Measurements from ENCODE around the gene MBP.

- PRO-cap, 2 experiments, result no peak in any of the 2 experiments
Observed at GRCh38 chr18:76453232-76453541, 41.9 kb downstream of the ZNF516 start.

DNA sequence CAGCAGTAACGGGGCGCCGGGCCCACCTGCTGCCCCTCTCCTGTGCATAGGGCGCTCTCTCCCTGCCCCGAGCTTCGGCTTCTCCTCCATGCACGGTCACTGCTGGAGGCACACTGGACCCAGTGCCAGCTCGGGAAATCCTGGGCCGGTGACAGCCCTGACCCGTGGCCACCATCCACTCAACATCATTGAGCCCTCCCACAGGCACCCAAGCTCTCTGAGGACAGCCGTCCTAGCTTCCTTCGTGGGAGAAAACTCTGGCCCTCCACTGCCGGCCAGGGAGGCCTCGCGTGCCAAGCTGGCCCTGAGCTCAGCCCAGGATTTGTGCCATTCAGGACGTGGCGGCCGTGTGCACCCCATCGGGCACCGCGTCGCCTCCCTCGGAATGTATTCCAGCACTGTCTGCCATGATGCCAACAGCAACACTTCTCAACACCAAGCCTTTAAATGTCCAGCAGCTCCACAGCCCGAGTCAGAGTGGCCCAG lies 35.8 kb downstream of the ZNF516 start:
- PRO-cap, 2 experiments, result no peak in any of the 2 experiments

DNA sequence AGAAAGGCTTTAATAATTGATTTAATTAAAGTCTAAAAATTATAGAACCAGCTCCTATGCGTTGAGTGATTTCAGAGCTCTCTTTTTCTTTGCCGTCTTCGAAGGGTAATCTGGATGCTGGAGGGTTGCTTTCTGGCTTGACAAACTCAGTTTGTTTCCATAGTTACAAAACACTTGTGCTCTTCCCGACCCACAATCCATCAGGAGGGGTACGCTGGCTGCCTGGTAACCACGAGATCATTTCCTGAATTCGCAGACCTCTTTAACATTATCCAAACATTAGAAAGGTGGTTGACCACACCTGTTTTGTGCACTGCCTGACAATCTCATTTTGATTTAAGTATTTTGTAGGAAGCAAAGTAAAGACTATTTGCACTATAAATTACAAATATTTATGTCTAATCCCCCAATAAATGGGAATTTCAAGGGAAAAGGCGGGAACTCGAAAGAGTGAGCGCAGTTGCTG lies 143.9 kb upstream of the ZNF516 start:
- PRO-cap, 2 experiments, result no peak in any of the 2 experiments

- PRO-cap, 2 experiments, result no peak in any of the 2 experiments
Observed at GRCh38 chr18:76709674-76710342, 112.5 kb upstream of the ZNF236 start.

GRCh38 chr18:76821739-76822202 lies 586 bp upstream of the ZNF236 start:
- PRO-cap, 2 experiments, result peak in 1 of 2 experiments; most common plus-strand start chr18:76822041 (in 1); most common minus-strand start chr18:76822050 (in 1)

- PRO-cap, 2 experiments, result peak in 2 of 2 experiments; most common minus-strand start chr18:77106416 (in 1)
Observed at GRCh38 chr18:77105937-77106871, 26.4 kb downstream of the MBP start.

GRCh38 chr18:77111234-77111860 lies 21.2 kb downstream of the MBP start:
- PRO-cap, 2 experiments, result peak in 2 of 2 experiments; most common minus-strand start chr18:77111628 (in 2)

GRCh38 chr18:77132478-77133130 lies at the start of gene MBP:
TSS of gene MBP (minus strand) at chr18:77132783.
- PRO-cap, 2 experiments, result peak in 2 of 2 experiments; most common plus-strand start chr18:77132715 (in 1); most common minus-strand start chr18:77132779 (in 2)

GRCh38 chr18:77367339-77367872 lies 117.8 kb downstream of the GALR1 start:
- PRO-cap, 2 experiments, result no peak in any of the 2 experiments

GRCh38 chr18:77899935-77900557 lies 650.4 kb downstream of the GALR1 start:
- PRO-cap, 2 experiments, result no peak in any of the 2 experiments

GRCh38 chr18:77993463-77994138 lies 744.0 kb downstream of the GALR1 start:
- PRO-cap, 2 experiments, result no peak in any of the 2 experiments

GRCh38 chr18:78156490-78156970 lies 823.1 kb upstream of the SALL3 start:
- PRO-cap, 2 experiments, result no peak in any of the 2 experiments

GRCh38 chr18:78796533-78797136 lies 183.0 kb upstream of the SALL3 start:
- PRO-cap, 2 experiments, result no peak in any of the 2 experiments

DNA sequence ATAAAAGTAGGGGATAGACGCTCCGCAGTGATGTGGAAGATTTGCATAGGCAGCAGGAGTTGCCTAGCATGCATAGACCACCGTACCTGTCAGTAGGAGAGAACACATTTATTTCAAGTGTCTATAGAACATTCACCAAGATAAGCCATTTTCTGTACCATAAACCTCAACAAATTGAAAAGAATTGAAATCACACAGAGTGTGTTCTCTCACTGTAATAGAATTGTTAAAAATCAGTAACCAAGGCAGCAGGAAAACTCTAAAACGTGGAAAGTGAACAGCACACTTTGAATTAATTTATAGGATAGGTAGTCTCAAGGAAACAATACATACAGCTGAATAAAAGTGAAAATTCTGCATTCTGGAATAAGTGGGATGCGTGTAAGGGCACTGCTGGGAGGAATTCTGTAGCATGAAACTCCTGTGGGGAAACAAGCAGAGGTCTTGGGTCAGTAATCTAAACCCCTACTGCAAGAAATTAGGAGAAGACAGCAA lies 78.1 kb downstream of the ATP9B start:
- PRO-cap, 2 experiments, result no peak in any of the 2 experiments

GRCh38 chr18:79154330-79154574 lies 85.1 kb downstream of the ATP9B start:
- PRO-cap, 2 experiments, result no peak in any of the 2 experiments

GRCh38 chr18:79398070-79398669 lies 2.4 kb downstream of the NFATC1 start:
- PRO-cap, 2 experiments, result no peak in any of the 2 experiments

DNA sequence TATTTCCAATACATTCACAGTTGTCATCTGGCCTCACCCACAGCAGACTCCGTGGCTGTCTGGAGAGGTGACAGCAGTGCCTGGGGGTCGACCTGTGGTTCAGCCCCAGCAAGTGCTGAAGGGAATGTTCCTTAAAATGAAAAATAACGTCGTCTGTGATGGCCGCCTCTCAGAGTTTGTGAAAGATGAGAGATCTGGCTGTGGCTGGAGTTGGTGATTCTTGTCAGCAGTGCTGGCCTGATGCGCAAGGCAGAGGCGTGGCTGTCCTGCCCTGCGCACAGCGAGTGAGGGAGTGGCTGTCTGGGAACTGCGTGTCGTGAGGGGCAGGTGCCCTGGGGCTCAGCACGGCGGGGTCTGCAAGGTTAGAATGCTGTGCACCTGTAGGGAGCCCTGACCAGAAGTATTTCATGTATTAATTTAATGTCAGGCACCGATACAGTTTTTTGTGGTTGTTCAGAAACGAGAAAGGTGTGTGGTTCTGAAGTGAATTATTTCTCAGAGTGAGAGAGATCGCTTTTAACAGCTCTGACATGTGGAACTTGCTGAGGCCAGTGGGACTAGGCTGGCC lies 8.8 kb downstream of the NFATC1 start:
- PRO-cap, 2 experiments, result peak in 2 of 2 experiments; most common plus-strand start position 193 of the sequence (in 1); most common minus-strand start position 175 of the sequence (in 1)

DNA sequence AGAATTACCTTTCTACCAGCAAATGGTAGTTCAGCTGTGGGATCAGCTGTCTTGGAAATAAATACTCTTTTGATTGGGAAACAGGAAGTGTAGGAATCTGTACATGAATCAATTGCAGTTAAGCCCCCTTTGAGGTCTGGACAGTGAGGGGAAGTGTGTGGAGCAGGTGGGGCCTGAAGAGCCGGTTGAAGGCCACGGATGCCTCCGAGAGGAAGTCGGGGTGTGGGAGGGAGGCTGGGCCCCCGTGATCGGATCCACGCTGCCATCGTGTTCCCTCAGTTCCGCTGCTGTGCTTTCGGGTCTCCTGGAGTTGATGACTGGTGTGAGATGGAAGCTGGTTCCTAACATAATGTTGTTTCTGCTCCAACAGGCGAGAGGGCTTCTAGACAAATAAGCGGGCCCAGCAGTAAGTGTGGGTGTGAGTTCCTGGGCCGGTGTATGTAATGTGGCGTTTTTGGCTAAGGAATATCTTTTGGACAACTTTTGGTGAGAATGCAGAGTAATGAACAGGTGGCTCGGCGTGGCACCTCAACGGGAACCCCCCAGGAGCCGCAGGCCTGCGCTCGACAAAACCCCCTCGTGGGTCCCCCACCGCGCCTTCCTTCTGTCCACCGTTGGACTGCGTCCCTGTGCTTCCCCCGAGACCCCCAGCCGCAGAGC lies 10.6 kb downstream of the NFATC1 start:
- PRO-cap, 2 experiments, result peak in 2 of 2 experiments; most common plus-strand start position 494 of the sequence (in 1)

DNA sequence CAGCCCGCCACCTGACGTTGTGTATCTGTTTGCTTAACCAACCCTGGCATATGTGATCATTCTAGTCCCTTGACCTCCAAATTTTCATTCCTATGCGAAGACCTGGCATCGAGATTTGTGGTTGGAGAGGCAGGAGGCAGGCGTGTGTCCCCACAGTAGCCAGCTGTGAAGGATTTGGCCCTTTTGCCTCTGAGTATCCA lies 31.5 kb downstream of the CTDP1 start:
- PRO-cap, 2 experiments, result peak in 1 of 2 experiments; most common plus-strand start position 114 of the sequence (in 1)

- PRO-cap, 2 experiments, result peak in 1 of 2 experiments; most common plus-strand start chr18:79713477 (in 1)
Observed at GRCh38 chr18:79713420-79713685, 33.8 kb downstream of the CTDP1 start.